Skin of body (tissue), 2 donors: Measurements from ENCODE around the genes PYGM and GPHA2.

GRCh38 chr11:64305633-64306726 lies 656 bp downstream of the ESRRA start:
- RAMPAGE, long total RNA, result no peak

- RAMPAGE, long total RNA, result no peak
These were observed 763 bp downstream of the PRDX5 start for GRCh38 chr11:64318564-64319204.

GRCh38 chr11:64348323-64349125 lies 8.5 kb downstream of the CCDC88B start:
- RAMPAGE, long total RNA, result no peak

DNA sequence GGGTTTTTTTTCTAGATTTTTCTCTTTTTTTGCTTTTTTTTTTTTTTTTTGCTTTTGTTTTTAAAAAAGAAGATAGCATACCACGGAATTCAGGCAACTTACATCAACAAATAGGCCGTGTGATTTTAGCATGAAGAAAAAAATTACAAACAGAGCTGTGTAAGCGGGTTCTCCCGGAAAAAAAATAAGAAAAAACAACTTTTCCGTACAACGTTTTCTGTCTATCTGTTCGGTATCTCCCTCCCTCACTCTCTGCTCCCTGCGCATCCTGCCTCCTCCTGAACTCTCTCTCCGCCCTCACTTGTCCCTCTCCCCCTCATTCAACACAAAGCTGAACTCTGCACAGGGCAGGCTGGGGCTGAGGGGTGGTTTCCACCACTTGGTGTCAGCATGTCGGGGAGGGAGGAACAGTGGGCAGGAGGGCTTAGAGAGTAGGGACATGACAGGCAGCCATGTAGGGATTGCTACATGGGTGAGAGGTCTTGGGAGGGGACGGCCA lies 17.5 kb downstream of the SLC22A12 start:
- RAMPAGE, long total RNA, result no peak

DNA sequence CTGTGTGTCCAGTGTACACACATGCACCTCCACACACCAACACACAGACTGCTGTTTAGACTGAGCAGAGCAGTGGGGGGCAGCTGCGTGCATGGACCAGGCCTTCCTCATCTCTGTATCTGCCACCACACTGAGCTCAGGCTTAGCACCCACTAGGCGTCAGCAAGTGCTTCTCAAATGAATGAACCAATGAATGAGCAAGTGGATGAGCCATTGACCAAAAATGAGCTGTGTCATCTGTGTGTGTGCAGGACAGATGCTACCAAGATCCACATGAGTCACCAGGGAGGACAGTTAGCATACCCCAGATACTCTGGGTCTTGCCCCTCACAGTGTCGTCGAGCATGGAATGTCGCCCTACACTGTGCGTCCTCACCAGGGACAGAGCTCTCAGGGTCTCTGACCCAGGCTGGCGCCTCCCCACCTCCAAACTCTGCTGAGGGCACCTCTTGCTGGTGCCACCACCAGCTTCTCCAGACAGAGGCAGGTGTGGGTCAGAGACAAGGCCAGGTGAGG lies 63.2 kb downstream of the NRXN2 start:
- RAMPAGE, long total RNA, result no peak

DNA sequence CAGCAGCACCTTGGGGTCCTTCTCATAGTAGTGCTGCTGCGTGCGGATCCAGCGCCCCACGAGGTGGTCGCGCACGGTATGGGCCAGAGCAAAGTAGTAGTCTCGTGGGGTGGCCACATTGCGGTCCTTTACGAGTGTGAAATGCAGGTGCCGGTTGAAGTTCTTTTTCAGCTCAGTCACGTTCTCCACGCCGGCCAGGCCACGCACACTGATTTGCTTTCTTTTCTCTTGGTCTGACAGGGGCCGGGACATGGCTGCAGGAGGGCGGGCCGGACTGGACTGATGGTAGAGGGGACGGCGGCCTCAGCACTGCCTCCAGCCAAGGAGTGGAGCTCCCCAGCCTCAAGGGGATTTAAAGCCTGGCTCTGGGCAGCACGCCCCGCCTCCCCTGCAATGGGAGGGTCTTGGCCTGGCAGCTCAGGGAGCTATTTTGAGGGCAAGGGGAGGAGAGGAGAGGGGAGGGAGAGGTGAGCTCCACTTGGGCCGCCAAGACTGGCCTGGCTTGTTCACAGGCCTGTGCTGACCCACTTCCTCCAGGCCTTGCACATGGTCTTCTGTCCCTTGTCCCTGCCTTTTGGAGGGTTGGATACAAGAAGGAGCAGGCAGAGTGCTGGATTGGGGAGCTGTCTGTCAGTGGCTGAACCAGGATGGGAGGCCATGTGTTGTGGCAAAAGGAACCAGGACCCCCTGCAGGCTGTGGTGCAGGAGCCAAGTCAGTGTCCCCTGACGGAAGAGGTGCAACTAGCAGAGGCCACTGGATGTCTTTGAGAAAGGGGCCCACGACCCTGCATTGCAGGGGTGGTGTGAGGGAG lies at the start of gene PYGM:
PYGM (minus strand) TSS at position 328 of the 812 bp plus-strand sequence.
- RAMPAGE, long total RNA, result no peak

- RAMPAGE, long total RNA, result no peak
These were observed 2.2 kb upstream of the PYGM start for GRCh38 chr11:64762024-64762370.

DNA sequence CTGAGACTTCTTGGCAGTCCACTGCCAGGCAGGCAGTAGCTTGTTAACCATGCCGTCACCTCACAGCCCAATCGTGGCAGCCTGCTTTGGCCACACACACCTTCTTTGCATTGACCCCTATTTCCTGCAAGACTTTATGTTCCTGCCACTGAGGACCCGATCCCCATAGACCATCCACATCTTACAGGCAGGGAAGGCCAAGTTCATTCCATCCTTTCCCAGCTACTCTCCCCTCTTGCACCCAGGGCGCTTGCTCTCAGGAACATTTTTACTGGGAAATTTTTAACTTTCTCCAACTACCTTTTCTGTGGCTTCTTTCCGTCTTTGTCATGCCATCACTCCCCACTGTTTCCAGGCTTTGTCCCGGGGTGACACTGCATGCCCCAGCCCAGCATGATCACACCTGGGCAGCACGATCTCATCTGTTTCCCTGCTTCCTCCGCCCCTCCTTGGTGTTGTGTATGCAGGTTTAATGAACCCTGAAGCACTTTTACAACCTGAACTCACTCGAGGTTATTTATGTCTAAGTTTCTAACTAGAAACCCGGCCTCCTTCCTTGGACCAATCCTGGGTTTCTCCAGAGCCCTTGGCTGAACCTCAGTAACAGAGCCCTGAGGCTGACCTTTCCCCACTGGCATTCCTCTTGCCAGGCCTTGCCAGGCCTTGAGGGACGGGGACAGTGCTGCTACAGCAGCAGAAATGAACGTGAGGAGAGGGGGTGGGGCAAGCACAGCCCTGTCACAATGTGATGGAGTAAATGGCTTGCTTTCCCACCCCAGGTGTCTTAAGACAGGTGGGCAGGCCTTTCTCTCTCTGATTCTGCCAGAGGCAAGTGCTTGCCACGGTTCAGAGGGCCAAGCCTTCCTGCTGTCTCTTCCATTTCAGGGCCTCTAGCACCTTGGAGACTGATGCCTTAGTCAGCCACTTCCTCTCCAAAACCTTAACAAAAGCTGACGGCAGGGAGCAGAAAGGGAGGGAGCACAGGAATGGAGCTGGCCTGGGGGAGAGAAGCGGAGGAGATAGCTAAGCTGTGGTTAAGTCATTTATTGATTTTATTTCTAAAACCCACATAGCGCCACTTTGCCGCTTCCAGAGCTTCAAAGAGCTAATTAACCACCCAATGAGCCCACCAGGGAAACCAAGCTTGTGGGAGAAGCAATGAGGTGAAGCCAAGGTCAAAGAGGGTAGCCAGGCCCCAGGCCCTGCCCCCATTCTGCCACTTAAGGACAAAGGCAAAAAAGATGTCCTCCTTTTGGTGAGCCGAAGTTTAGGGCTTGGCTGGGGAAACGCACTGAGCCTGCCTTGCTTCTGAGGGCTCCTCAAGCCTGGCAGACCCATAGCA lies 3.1 kb upstream of the PYGM start:
- RAMPAGE, long total RNA, result no peak

GRCh38 chr11:64763815-64764930 lies 4.4 kb upstream of the PYGM start:
- RAMPAGE, long total RNA, result no peak

GRCh38 chr11:64768980-64769878 lies 9.1 kb downstream of the SF1 start:
- RAMPAGE, long total RNA, result no peak

DNA sequence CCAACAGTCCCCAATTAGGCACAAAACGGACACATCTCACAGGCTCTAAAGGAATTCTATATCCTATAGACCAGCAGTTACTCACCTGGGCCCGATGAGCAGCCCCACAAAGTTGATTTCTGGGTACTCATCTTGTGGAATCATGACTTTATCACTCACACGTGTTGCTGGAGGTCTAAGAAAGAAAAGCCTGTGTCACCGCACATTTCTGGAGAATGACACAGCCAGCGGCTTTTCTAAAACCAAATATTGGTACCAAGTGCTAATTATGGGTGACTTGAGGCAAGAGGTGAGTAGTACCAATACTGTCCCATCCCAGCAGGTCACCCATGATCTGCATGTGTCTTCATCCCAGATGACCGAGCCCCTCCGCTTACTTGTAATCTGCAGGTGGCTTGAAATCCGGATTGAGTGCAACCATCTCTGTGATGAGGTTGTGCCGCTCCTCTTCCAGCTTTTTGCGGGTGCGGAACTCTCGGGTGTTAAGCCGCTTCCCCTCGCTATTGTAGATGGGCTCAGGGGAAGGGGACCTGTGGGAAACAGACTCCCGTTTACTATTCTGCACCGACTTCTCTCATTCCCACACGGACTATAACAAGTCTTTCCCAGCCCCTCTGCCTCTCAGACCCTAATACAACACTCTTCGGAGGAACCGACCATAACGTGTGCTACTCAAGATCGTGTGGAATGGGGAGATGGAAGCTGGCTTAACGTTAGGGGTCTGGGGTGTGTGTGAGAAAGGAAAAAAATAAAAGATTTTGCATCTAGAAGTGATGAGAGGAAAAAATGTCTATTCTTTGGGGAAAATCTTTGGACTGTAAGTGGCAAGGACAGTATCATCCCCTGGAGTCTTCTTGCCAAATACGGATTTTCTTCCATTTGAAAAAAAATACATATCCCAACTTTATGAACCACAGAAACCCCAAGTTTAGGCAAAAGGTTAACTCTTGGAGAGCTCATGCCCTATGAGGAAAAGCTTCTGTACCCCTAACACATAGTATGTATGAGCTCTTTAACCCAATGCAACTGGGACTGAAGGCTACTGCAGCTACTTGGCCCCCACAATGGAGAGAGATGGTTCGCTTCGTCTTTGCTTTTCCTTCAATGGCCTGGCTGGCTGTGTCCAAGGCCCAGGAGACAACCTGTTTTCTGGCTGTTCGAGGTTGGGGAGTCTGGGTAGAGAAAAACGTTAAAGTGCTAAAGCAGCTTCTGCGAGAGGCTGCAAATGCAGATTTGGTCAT lies 8.0 kb downstream of the SF1 start:
- RAMPAGE, long total RNA, result no peak

GRCh38 chr11:64779728-64780376 lies 1.5 kb upstream of the SF1 start:
- RAMPAGE, long total RNA, result no peak

DNA sequence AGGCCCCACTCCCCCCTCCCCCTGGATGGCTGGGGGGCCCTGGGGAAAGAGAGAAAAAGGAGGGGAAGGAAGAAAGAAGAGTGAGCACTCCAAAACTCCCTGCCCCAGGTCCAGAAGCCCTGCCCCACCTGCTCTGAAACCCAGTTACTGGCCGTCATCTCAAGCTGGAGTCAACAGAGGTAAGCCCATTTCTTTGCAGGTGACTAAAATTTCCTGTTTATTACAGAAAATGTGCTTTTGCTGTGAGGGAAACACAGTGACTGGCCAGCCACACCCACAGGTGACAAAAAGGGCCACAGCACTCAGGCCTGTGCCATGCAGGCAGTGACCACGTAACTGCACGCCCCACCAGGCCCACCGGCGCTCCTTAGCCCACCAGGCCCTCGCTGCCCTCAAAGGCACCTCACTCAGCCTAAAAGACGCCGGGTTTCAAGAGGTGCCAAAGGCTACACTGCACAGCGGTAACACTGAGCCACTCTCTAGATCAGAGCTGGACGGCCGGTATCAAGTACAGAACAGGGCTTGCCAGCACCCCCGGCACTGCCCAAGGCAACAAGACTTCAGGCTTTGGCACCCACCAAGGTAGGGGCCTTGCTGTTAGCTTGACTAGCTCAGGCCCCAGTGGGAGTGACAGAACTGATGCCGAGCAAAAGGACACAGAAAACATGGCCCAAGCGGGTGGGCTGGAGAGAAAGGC lies 13.4 kb downstream of the EHD1 start:
- RAMPAGE, long total RNA, result no peak

DNA sequence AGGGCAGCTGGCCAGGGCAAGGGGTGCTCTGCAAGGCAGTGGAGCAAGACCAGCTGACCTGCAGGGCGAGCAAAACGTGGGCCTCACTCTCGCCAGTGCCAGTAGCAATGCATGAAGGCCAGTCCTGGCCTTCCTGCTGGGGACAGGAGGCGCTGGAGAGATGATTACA lies 2.8 kb downstream of the EHD1 start:
- RAMPAGE, long total RNA, result no peak

DNA sequence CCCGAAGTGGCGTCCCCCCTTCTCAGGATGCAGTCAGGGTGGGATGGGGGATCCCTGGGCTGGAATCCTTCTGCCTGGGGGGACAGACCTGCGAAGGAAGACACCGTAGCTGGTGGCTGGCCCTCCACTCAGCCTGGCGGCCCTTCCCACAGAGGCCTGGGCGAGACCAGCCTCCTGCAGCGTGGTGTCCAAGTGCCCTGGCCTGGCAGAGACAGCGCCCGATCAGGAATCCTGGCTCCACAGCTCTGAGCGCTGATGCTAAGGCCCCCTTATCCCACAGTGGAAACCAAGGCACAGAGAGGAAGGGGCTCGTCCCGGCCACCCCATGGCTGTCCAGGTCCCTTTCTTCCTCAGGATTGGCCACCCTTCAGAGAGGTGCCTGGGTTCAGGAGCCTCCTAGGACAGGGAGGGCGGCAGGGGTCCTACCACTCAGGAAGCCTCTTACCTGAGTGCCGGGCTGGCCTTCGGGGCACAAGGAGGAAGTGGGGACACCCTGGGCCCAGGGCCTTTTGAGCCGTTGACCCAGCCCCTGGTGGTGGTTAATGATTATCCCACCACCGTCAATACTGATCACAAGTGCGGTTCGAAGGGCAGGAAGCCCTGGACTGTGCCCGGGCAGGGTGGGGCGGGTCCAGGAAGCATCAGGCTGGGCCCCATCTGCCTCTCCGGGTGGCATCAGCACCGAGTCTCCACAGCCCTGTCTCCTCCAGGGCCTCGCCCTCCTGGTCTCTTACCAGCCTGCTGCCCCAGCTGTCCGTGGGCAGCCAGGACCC lies 14.7 kb upstream of the EHD1 start:
- RAMPAGE, long total RNA, result no peak

DNA sequence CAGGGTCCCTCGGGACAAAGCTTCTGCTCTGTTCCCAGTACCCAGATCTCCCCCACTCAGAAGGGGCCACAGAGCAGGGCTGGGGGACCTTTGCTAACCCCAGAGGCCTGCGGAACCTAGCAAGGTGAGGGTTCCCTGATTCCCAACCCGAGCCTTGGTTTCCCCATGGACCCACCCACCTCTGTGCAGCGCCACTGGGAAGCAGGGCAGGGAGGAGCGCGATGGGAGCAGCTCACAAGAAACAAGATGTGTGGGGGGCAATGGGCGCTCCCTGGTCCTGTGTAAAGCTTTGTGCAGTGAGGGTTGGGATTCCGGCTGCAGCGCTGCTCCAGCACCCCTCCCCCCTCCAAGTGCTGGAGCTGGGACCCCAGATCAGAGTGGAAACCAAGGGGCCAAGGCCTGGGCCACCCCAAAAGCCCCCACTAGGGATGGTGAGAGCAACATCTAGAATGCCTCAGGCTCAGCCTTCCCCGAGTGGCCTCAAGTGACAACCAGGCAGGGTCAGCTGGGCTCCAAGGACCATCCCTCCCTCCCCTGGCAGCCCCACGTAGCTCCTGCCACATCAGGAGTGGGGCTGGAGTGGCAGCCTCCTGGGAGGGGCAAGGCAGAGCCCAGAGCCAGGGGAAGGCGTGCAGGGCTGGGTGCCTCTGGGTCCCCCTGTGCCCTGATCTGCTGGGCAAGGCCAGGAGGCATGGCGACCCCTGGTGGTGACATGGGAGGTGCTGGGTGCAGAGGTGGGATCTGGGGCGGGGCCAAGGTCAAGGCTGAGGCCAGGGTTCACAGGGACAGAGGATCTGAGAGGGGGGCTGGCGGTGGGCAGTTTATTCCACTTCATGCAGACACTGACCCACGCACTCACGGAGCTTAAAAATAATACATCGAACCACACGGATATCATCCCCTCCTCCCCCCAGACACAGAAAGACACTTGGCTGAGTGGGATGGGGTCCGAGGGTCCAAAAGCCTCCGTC lies 15.6 kb upstream of the EHD1 start:
- RAMPAGE, long total RNA, result no peak

DNA sequence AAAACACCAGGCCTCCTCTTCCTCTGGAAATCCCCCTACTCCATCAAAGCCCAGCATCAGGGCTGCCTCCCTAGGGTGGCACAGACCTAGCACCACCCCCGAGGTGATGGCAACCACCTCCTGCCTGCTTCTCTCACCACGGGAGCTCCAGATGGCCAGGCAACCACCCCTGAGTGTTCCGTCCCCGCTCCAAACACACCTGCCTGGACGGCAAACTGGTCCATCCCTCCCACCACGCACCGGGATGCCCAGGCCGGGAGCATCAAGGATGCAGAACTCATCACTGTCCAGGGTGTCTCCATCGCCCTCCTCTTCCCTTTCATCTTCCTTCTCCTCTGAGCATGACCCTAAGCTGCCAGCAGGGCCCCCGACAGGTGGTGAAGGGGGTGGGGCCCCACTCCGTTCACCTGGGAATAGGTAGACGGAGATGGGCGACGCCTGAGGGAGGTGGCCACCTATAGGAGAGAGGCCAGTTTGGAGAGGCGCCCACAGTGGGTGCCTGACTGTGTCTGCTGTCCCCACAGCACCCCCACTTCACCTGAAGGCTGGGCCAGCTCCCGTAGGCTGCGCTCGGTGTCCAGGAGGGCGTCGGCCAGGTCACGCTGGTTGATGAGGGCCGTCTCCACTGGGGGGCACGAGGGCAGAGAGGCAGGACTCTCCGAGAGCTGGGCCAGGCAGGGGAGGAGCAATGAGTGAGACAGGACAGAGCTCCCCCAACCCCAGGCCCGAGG lies 15.1 kb downstream of the ATG2A start:
- RAMPAGE, long total RNA, result no peak

GRCh38 chr11:64931217-64931929 lies 4.3 kb downstream of the GPHA2 start:
- RAMPAGE, long total RNA, result no peak

DNA sequence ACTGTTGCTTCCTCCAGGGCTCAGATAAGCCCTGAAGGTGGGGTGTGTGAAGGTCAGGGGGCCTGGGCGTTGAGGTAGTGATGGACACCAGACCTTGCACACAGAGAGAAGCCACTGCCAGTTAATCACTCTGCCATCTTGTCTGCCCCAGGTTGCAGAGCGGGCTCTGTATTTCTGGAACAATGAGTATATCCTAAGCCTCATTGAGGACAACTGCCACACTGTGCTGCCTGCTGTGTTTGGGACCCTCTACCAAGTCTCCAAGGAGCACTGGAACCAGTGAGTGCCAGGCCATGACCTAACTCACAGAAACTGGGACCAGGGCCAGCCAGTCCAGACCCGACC lies 3.1 kb downstream of the GPHA2 start:
- RAMPAGE, long total RNA, result no peak

DNA sequence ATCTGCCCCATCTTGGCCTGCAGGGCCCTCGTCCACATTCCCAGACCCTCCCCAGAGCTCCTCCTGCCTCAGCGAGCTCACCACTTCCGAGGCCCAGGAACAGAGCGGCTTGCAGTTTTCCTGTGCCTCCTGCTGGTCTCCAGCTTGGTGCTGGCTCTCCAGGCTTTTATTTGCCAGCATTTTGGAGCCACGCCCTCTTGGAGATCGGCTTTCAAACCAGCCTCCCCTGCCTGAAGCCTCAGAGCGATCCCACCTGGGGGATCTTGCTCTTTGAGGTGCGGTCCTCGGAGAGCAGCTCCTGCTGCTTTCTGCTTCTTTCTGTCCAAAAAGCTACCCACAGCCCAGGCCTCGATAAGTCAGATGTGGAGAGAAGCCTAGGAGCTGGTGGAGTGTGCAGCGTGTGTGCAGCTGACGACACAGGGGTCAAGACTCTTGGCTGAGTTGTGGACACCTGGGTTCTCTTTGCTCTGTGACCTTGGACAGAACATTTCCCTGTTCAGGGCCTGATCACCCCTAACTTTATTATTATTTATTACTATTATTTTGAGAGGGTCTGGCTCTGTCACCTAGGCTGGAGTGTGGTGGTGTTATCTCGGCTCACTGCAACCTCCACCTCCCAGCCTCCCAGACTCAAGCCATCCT lies at the start of gene GPHA2:
GPHA2 (minus strand) TSS at position 141 of the 642 bp plus-strand sequence.
- RAMPAGE, long total RNA, result no peak